Occipital lobe (tissue), 2 donors: Measurements from ENCODE around the gene FBXL22.

- RAMPAGE, long total RNA: no peak
Observed at GRCh38 chr15:63188814-63189463, 467 bp upstream of the RAB8B start.

- RAMPAGE, long total RNA: no peak
Observed at GRCh38 chr15:63196905-63197537, 7.6 kb downstream of the RAB8B start.

DNA sequence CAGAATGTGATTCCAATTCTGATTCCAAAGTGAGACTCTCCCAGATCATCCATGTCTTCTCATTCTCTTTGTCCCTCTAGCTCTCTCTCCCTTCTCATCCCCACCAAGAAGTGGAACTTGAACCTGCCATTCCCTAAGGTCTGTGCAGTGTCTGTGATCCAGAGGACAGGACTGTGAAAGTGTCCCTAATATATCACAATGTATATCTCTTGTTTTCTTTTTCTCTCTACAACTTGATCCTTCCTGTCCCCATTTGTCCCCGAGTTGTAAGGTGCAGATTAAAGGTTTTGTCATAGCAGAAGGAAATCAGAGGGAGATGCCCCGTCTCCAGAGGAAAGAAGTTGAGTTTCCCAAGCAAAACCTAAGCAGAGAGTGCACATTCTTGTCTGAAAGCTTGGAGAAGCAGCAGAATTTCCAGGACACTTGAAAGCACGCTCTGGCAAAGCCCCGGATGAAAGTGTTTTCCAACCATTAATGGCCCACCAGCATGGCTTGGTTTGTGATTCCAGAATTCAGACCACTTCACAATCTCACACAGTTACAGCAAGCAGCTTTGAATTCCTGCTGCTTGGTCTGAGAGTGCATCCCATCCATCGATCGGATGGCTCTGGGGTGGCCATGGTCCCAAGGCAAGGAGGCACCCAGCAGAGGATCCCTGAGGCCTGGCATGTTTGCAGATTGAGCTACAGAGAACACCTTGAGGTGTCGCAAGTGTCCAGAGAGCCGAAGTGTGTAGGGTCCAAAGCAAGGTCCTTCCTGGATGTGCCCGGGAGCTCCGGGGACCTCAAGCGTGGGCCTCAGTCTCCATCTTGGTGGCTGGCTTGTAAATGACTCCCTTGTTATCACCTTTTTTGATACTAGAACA is 48.3 kb downstream of the APH1B start:
- RAMPAGE, long total RNA: no peak

GRCh38 chr15:63357701-63358234 is 23.9 kb downstream of the CA12 start:
- RAMPAGE, long total RNA: no peak

- RAMPAGE, long total RNA: no peak
Observed at GRCh38 chr15:63367464-63368053, 14.1 kb downstream of the CA12 start.

GRCh38 chr15:63403496-63403977 is 21.9 kb upstream of the CA12 start:
- RAMPAGE, long total RNA: no peak

DNA sequence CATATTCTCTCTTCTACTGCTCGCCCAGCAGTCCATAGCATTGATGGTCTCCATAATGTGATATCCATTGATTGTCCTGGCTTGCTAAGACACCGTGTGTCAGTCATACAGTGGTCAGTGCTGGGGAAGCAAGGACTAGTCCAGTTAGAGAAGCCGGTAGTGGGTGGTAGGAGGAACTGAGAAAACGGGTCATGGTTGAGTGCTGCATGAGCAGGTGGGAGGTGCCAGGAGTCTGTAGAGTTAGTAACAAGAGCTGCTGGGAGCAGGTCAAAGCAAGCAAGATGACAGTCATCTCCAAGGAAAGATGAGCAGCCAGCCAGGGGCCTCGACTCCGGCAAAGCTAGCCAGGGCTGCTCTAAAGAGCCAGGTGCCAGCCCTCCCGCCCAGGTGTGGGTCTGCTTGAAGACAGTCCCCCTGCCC is 29.6 kb upstream of the USP3 start:
- RAMPAGE, long total RNA: no peak

DNA sequence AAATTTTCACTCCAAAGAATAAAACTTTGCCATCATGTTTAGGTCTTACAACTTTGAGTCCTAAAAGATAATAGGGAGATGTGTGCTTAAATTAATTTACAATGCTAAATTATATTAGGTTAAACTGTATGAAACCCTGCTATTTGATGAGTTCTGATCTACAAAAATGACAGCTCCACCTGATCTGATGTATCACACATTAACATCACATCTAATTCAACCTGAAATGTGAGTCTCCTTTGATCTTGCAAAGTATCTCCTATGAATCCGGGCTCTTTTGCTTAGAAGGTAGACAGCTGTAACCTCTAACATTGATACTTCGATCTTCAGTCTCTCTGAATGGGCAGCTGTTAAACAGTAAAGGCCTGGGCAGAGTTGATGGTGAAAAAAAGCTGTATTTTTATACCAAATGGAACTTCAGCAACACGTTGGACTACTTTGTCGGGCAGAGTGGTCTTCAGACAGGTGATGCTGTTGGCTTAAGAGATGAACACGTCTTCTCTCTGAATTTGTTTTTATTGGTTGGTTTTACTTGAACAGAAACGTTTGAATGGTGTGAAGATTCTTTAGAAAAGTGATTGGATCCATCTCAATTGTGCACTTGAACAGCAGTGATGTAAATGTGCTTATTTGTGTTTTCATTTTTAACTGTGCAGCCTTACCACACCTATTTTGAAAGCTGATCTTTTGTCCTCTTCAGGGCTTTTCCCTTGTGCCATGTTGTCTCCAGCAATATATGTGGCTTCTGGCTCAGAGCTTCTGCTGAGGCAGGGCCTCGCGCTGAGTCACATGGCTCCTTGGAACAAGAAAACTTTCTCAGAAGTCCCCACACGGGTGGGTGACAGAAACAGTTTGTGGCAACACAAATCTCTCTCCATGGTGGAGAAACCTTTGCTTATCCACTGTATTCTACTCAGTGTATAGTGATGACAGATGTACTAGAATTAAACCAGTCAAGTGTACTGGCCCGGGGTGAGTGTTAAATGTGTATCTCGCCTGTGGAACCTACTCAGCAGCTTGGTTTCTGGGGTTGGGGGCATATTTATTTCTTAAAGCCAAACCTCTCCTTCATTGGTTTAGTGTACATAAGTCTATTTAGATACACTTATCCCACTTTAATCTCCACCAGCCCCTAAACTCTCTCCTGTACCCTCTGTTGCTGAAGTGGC is 3.7 kb upstream of the FBXL22 start:
- RAMPAGE, long total RNA: no peak

GRCh38 chr15:63596618-63597801 is at the start of gene FBXL22:
FBXL22 (plus strand) TSS chr15:63597387.
- RAMPAGE, long total RNA: no peak

DNA sequence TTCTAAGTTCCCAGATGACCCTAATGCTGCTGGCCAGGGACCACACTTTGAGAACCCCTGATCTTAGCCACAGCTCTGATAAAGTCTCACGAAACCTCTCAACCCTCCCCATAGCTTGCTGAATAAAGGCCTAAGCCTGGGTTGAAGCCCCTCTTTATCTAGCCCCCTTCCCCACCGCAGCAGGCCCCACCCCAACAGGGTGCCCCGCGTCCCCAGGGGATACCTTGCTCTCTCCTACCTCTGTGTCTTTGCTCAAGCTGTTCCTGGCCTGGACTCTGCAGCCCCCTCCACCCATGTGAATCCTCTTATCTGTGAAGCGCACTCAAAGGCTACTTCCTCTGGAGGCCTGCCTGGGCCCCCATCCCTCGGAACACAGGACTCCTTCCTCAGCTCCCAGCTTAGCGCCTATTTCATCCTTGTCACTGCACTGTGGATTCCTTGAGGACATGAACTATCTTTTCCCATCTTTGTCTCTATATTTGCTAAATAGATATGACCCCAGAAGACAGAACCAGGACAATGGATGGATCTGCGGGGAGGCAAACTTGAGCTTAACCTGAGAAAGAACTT is 61.4 kb upstream of the HERC1 start:
- RAMPAGE, long total RNA: no peak

- RAMPAGE, long total RNA: no peak
Observed at GRCh38 chr15:63925993-63926336, 92.2 kb upstream of the HERC1 start.

GRCh38 chr15:63951076-63951669 is 95.1 kb downstream of the DAPK2 start:
- RAMPAGE, long total RNA: no peak

DNA sequence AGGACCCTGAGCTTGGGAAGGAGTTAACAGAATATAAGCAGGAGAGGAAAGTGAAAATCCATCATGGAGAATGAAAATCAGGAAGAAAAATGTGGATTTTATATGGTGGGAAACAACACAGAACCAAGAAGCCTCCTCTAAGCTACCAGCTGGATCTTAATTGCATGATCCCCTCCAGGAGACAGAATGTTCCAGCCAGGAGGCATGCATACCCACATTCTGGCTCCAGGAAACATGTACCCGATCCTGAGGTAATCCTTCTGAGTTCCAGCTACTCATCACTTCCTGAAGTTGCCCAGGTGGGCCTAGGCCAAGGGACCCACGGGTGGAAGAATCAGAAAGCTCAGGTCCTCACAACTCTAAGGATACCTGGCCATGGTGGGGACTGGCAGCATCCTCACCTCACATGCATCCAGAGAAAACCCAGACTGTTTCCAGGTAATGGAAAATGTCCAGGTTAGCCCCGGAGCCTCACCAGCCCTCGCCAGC is 78.3 kb downstream of the DAPK2 start:
- RAMPAGE, long total RNA: no peak

DNA sequence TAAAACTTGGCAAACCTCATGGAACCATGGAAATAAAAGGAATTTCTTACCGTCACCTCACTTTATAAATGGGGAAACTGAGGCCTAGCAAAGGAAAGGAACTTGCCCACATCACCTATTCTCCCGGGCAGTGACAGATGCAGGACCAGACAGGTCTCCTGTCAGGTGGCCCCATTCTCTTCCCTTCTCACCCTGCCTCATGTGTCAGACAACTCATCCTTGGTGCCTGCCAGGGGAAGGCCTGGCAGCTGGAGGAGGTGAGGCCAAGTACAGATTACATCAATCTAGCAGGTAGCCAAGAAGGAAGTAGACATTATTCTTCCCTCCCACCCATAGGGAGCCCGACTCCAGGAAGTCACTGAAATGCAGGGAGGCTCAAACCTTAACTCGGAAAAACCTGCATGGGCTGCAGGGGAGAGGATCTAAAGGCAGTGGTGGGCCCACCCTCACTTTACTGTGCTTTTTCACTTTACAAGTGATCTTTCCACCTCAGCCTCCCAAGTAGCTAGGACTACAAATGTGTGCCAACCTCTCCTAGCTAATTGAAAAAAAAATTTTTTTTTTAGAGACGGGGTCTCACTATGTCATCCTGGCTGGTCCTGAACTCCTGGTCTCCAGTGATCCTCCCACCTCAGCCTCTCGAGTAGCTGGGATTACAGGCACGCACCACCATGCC is 39.6 kb downstream of the DAPK2 start:
- RAMPAGE, long total RNA: no peak

- RAMPAGE, long total RNA: no peak
Observed at GRCh38 chr15:64017079-64017571, 29.2 kb downstream of the DAPK2 start.

DNA sequence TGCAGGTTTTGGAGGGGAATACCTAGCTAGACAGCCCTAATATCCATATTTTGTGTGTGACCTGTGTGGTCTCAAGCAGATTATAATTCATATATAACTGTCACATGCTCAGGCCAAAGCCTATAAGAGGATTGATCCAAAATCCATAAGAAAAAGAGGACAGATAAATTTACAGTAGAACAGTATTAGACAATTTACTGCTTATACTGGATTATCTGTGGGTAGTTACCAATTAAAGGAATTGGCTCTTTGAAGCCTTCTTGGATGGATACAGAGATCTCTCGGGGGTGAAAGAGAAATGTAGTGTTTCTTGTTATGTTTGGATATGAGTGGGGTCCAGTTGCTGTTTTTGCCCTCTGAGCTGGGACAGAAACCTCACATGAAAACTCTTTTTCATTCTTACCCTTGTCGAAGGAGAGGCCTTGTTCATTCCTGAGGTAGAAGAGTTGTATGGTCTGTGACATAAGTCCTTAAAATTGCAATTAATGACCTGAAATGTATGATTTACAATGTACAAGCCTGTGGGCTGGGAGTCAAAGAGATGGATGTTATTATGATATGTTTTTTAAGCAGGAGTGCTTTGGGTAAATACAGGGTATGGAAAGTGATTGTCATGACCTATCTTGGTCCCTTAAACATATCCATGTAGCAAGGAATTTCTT is 32.7 kb downstream of the ZNF609 start:
- RAMPAGE, long total RNA: no peak

GRCh38 chr15:64651568-64651919 is 123.8 kb downstream of the RBPMS2 start:
- RAMPAGE, long total RNA: no peak

DNA sequence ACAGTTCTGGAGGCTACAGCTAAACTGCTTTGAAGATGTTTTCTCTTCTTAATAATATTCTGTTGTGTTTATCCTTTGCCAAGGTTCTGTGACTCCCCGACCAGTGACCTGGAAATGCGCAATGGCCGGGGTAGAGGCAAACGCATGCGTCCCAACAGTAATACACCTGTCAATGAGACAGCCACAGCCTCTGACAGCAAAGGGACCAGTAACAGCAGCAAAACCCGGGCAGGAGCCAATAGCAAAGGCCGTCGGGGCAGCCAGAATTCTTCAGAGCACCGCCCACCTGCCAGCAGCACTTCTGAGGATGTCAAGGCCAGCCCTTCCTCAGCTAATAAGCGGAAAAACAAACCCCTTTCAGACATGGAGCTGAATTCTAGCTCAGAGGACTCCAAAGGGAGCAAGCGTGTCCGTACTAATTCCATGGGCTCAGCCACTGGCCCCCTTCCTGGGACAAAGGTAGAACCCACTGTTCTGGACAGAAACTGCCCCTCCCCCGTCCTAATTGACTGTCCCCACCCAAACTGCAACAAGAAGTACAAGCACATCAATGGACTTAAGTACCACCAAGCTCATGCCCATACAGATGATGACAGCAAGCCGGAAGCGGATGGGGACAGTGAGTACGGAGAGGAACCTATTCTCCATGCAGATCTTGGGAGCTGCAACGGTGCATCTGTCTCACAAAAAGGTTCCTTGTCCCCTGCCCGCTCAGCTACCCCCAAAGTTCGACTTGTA is 101.4 kb downstream of the RBPMS2 start:
- RAMPAGE, long total RNA: no peak

- RAMPAGE, long total RNA: no peak
Observed at GRCh38 chr15:64700881-64701591, 74.4 kb downstream of the RBPMS2 start.

DNA sequence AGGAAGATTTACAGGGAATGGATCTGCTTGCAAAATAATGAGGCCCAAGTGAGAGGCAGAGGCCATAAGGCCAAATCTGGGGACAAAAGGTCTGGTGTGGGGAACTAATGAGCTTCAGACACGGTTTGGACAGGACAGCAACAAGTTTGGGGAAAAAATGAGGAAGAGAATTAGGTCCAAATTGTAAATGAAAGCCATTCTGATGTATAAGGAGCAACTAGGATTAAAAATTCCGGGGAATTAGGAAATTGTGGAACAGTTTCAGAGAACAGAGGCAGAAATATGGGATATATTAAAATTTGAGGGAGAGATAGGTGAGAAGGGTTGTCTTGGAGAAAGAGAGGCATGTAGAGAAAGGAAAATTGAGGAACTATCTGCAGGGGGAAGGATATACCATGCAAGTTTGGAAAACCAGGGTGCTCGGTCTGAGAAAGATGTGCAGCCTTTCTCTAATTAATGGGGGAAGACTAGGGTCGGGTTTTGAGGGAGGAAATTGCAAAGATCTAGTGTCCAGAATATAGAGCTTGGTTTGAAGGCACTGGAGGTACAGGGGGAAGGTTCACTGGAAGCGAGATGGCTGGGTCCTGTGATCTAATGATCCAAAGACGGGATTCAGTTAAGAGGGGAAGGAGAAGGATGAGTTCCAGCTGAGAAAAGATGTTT is 73.7 kb downstream of the RBPMS2 start:
- RAMPAGE, long total RNA: no peak